Thoracic aorta (tissue), 1 donor: ENCODE data around the gene NPC1.

- RAMPAGE, long total RNA = no peak
Measured at GRCh38 chr18:21997827-21998098, 171.6 kb upstream of the GATA6 start.

DNA sequence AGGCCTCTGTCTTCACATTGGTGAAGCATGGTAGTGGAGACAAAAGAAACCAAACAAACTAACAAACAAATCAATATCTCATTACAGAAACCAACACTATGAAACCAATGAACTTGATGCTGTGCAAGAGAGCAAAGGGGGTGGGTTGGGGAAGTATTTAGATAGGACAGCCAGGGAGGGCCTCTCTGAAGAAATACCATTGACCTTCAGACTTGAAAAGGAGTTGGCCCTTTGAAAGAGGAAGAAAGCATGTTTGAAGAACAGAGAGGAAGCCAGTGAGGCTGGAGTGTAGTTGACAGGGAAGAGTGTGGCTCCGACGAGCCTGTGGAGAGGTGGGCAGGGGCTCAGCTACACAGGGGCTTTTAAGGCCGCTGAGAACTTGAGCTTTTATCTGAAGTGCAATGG lies 151.0 kb upstream of the GATA6 start:
- RAMPAGE, long total RNA = no peak

DNA sequence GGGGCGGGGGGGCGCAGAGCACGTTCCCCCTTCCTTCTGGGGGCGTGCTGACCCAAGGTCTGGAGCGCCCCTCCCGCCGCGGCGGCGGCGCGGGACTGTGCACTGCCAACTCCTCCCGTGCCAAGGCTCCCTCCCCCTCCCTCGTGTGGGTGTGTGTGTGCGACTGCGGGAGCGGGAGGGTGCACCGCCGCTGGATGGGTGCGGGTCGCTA lies 513 bp upstream of the GATA6 start:
- RAMPAGE, long total RNA = no peak

DNA sequence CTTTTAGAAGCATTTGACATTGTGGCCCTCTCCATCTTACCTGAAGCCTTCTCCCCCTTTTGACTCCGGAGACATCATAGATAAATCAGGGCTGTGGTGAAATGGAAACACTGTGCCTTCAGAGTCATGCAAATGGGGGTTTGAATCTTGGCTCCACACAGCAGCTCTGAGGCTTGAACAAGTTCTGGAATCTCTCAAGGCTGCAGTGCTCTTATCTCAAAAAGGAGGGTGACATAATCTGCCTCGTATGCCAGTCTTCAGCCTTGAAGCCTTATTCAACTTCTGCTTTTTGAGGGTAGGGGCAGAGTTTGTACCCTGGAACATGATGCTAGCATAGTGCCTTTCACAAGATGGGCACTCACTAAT lies 42.2 kb downstream of the GATA6 start:
- RAMPAGE, long total RNA = no peak

DNA sequence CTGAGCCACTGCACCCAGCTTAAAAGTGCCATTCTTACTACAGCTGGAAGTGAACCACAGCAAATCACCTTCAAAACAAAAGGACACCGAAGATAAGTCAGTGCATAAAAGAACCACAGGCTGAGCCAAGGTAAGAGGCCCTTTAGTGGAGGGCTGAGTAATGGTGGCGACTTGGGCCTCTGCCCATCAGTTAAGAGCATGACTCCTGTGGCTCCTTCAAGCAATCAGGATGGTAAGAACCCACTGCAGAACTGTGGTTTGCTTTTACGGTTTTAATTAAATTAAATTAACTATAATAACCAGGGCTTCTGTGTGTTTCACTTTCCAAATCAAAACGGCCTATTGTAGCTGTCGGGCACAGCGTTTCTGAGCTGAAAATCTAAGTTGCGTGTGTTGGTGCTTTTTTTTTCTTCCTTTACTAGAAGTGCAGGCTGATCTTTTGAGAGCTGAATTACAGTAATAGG lies 75.0 kb downstream of the CTAGE1 start:
- RAMPAGE, long total RNA = no peak

- RAMPAGE, long total RNA = no peak
Measured at GRCh38 chr18:22490641-22490973, 72.9 kb upstream of the CTAGE1 start.

- RAMPAGE, long total RNA = no peak
Measured at GRCh38 chr18:22683998-22684660, 249.0 kb upstream of the RBBP8 start.

DNA sequence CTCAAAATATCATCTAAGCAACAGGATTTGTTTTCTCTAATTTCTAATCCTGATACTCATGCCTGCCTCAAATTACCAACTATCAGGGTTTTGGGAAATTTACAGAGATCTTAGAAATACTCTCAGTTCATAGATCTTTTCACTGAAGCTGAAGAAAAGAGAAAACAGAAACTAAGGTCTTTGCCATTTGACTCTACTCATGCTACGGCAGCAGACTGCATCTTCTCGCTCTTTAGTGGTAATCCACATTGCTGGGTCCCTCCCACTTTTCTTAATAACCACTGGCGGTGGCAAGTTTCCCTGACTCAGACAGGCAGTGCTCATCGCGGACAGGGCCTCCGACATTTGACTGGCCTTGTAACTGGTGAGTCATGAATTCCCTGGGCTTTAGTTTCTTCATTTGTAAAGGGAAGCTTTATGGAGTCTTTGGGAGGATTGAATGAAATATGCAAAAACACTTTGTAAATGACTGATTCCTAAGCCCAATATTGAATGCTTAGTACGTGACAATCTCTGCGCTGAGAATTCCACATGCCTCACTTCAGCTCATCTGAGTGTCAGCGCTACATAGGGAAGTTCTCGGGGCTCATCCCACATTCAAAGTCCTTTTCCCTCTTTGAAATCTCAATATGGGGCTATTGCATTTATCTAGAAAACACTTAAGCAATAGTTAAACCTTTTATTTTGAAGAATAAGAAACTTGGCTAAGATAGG lies 238.1 kb upstream of the RBBP8 start:
- RAMPAGE, long total RNA = no peak

DNA sequence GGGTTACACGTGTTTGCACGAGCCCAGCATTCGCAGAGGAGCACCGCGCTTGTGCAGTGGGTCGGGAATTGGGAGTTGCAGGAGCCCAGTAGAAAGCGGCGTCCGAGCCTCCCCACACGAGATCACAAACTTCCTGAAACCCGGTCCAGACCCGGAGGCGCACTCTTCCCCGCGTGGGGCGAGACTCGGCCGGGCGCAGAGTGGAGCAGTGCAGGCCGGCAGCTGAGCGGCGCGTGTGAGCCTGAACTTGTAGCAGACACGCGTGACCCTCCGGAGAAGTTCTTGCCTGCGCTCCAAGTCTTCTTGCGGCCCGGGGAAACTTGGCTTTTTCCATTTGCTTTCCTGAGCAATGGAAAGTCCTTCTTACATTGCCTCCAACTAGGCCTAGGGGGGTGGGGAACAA lies 1.5 kb downstream of the CABLES1 start:
- RAMPAGE, long total RNA = no peak

GRCh38 chr18:23189825-23190195 lies 54.5 kb downstream of the CABLES1 start:
- RAMPAGE, long total RNA = no peak

DNA sequence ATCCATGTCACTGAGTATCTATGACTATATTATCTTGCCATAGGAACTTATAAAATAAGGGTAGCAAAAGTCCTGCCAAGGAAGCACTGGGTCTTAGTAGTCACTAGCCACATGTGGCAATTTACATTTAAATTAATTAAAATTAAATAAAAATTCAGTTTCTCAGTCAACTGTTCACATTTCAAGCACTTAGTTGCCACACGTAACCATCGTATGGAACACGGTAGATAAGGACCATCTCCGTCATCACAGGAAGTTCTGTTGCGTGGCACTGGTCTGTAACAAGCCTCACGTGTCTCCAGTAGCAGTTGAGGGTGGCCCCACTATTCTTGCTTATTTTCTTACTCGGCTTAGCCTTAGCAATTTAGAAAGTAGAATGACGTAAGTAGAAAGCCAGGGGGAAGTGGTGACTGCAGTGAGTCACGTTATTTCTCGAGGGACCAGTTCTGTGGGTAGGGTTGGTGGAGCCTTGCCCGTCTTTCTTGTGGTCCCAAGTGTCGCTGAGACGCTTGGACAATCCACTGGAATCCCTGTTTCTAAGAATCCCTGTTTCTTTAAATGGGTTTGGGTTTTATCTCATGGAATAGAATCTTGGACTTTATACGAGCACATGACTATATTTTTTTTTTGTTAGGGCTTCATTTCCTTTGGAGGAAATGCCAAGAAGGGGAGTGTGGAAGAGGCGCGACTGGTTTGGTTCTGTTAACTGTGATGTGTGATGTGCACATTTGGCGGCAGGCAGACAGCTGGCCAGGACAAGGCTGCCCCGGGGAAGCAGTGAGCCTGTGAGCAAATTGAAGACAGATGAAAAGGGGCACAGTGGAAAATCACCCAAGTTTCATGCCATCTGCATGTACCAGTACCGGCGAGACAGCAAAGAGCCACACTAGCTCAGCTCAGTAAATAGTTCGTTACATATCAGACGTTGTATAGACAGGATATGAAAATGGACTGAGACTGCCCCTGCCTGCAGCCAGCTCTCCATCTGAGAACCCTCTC lies 96.2 kb downstream of the CABLES1 start:
- RAMPAGE, long total RNA = no peak

- RAMPAGE, long total RNA = no peak
Measured at GRCh38 chr18:23260195-23261043, 125.1 kb downstream of the CABLES1 start.

DNA sequence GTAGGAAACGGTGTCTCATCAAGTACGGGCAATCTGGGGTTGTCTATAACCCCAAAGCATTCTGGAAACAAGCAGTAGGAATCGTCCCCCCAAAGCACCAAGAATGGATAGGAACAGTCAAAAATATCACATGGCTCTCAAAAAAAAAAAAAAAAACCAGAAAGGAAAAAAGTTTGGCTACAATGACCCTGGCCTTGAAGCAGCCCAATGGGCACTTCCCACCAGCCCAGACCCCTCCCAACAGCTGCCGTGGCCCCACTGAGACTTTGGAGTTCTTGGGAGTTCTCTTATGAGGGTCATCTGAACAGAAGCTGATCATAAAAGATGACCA lies 130.1 kb downstream of the CABLES1 start:
- RAMPAGE, long total RNA = no peak

- RAMPAGE, long total RNA = no peak
Measured at GRCh38 chr18:23463955-23464497, 10.9 kb downstream of the RIOK3 start.

DNA sequence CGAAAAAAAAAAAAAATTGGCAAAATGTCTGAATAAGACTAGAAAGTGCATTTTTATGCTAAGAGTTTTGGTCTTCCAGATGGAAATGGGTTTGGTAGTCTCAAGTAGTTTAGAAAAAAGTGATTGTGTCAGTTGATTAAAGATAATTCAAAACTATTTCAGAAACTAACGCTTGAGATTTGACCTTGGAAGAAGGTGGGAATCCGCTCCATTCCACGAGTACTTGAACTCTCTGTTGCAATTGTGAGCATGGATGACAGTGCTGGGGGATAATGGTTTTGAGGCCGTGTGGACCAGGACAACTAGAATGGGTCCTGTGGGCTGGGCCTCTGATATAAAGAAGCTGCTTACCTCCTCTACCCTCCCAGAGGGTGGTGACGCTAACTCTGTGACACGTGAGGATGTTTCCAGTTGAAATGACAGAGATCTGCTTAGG lies 16.2 kb downstream of the RMC1 start:
- RAMPAGE, long total RNA = no peak

GRCh38 chr18:23585906-23586195 lies 455 bp downstream of the NPC1 start:
- RAMPAGE, long total RNA = no peak

DNA sequence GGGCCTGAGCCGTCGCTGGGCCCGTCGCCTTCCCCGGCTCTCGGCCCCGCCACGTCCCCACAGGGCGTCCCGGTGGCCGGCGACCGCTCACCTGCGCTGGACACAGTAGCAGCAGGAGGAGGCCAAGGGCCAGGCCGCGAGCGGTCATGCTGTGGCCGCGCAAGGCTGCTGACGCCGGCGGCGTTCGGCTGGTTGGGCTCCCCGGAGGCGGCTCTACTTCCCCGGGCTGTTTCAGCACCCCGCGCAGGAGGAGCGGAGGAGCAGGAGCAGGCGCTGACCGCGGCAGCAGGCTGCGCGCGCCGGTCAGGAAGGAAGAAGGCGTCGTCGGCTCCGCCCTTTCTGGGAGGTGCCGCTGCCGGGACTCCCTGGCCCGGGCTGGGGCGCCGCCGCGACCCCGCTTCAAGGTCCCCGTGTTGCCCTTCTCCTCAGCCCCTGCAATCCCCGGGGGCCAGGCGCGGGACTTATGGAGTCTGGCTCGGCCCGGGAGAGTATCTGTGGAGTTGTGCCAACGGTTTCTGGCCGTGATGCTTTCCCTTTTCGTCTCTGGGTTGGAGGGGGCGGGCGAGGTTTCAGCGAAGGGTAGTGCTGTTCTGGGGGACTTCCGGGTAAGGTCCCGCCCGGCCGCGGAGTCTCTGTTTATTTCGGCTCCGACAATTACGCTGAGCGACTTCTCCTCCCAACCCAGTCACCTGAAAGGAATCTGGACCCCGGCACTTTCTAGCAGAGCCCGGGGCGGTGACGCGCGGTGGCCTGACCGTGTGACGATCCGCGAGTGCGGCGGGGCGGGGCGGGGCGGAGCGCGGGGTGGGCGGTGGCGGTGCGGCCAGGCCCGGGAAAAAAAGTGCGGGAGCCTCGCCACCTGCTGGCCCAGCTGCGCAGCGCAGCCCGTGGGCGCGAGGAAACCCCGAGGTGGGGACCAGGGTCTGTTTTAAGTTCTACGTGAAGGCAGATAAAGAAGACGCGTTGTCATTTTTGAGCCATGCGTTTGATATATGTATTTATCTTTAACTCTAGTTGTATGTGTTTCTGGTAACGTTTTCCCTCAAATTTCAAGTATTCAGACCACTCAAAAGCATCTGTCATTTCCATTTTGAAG lies at the start of gene NPC1:
Gene NPC1, minus strand, starts transcription at position 311 of the 1,096 bp plus-strand sequence.
- RAMPAGE, long total RNA = start-site peak on the minus strand centred at position 262 of the sequence, 69 bp wide, 201 reads; start-site peak on the minus strand centred at position 742 of the sequence, 105 bp wide, 21 reads

DNA sequence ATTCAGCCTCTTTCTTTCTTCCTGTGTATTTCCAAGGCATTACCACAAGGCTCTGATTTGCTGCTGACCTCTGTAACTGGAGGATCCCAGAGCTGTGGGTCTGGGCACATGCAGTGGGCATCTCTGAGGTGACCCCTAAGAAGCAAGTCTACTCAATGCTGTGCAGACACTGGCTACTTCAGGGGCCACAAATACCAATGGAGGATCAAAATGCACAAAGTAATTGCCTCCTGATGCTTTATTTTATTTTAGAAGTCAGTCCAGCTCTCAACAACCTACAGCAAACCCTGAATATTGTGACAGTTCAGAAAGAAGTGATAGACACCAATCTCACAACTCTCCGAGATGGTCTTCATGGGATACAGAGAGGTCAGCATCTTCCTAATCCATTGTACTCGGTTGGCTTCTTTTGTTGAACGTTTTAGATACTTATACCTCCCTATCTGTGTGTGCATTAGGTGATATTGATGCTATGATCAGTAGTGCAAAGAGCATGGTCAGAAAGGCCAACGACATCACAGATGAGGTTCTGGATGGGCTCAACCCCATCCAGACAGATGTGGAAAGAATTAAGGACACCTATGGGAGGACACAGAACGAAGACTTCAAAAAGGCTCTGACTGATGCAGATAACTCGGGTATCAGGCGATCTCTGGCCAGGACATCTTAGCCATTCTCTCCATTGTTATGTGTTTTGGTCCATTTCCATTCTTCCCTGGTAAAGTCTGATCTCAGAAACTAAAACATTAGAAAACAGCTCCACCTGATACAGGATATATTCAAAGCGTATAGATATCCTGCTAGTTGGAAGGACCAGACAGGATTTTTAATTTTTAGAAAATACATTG lies 107.0 kb upstream of the TTC39C start:
- RAMPAGE, long total RNA = no peak

GRCh38 chr18:23932626-23933017 lies 81.9 kb upstream of the TTC39C start:
- RAMPAGE, long total RNA = no peak

DNA sequence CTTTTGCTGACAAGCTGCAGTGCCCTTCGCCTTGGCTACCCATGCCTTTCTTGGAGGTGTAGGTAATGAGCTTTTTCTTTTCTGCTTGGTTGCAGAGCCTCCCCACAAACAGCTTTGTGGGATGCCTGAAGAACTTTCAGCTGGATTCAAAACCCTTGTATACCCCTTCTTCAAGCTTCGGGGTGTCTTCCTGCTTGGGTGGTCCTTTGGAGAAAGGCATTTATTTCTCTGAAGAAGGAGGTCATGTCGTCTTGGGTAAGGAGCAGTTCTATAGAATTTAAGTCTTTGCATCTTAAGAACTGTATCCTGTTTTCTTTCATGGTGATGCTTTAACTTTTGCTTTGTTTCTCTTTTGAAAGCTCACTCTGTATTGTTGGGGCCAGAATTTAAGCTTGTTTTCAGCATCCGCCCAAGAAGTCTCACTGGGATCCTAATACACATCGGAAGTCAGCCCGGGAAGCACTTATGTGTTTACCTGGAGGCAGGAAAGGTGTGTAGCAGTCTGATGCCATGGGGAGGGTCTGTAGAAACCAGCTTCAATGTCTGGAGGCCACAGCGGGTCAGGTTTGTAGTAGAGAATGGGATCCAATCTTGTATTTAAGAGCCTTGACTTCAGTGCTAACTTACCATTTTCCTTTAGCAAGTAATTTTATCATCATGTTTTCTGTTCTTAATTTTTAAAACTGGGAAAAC lies 64.7 kb upstream of the TTC39C start:
- RAMPAGE, long total RNA = no peak